Measurements from ENCODE around the genes TEX44 and GIGYF2.

DNA sequence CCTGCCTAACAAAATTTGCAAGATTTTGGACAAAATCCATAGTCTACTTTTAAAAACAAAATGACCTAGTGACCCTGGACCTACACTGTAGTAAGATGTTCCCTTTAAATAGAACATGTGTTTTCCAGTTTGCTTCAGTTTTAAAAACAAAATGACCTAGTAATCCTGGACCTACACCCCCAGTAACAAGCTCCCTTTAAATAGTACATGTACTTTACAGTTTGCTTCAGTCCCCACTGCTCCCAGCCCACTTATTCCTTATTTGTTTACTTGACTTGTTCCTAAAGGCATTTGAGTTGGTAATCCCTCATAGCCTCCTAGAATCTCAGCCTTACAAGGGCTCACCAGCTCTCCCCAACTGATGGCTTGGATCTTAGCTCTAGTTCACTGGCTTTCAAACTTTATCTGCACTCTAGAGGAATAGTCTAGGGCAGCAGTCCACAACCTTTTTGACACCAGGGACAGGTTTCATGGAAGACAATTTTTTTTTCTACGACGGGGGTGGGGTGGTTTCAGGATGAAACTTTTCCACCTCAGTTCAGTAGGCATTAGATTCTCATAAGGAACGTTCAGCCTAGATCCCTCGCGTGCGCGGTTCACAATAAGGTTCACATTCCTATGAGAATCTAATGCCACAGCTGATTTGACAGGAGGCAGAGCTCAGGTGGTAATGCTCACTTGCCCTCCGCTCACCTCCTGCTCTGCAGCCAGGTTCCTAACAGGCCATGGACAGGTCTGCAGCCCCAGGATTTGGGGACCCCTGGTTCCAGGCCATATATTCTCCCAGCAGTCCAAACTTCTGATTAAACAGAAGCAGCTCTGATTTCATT is 34.7 kb upstream of the HTR2B start:
- PRO-cap, 2 experiments = no peak in any of the 2 experiments

- PRO-cap, 2 experiments = no peak in any of the 2 experiments
Observed at GRCh38 chr2:231400929-231401764, 5.6 kb downstream of the B3GNT7 start.

DNA sequence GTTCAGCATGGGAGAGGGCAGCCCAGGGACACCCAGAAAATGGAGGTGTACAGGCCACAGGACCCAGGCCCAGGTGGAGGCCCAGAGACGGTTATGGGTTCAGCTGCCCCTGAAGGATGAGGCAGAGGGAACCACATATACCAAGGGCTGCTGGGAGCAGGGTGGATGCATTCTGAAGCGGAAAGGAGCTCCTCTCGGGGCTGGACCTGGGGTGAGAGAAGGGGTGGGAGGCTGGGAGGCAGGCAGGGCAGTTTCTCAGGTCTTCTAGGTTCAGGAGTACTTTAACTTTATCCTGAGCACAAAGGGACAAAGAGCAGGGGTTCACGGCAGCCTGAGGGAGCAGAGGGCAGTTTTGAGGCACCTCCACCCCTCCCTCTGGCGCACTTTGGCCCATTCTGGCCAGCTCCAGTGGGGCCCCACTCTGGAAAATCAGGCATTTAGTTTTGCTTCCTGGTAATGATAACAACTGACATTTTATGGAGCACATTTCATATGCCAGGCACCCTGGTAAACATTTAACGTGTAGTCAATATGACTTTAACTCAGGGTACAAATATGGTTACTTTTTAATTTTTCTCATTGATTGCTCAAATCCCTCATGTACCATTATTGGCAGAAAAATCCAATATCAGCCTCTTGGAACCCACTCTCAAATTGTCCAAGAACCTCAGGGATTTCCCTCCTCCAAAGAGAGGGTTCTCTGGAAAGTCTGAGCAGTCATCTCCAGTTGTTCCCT is 14.3 kb downstream of the B3GNT7 start:
- PRO-cap, 2 experiments = no peak in any of the 2 experiments

DNA sequence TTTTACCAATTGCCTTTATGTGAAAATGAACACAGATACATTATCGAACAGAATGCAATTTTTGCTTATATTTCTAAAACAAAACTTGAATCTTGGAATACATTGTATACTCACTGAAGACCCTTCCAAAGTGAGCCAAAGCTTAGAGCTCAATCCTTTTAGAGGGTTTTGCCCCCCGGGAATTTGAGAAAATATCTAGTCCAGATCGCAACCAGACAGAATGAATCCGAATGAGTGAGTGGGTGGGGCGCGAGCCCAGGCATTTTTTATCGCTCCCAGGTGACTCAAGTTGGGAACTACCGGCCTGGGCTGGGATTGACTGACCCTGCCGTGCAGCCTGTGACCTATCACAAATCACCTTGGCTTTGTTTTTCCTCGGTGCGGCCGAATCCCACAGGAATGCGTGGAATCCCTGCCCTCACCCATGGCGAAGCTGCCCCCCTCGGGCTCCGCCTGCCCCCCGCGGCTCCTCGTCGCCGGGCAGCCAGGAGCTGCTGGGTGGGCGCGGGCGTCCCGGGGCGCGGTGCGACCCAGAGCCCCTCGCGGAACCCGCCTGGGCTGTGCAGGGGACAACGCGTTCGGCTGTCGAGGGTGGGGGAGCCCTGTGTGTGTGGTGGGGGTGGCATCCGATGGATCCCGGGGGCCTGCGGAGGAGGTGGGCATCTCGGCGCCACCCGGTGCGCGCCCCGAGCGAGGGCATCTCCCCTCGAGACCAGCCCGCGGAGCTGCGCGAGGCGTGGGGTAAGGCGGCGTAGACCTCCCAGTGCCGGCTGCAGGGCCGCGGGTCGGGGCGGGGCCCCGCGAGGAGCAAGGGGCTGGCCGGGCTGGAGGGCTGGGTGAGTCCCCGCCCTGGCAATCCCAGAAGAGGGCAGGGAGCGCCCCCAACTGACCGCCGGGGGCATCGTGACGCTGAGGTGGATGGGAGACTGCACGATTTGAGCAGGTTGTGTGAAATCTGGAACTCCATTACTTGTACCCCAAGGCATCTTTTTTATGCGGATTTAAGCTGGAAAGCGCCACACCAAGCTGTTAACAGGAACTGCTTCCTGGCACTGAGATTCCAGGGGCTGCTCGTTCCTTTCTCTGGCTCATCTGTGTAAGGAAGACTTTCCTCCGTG is 16.5 kb downstream of the B3GNT7 start:
- PRO-cap, 2 experiments = no peak in any of the 2 experiments

DNA sequence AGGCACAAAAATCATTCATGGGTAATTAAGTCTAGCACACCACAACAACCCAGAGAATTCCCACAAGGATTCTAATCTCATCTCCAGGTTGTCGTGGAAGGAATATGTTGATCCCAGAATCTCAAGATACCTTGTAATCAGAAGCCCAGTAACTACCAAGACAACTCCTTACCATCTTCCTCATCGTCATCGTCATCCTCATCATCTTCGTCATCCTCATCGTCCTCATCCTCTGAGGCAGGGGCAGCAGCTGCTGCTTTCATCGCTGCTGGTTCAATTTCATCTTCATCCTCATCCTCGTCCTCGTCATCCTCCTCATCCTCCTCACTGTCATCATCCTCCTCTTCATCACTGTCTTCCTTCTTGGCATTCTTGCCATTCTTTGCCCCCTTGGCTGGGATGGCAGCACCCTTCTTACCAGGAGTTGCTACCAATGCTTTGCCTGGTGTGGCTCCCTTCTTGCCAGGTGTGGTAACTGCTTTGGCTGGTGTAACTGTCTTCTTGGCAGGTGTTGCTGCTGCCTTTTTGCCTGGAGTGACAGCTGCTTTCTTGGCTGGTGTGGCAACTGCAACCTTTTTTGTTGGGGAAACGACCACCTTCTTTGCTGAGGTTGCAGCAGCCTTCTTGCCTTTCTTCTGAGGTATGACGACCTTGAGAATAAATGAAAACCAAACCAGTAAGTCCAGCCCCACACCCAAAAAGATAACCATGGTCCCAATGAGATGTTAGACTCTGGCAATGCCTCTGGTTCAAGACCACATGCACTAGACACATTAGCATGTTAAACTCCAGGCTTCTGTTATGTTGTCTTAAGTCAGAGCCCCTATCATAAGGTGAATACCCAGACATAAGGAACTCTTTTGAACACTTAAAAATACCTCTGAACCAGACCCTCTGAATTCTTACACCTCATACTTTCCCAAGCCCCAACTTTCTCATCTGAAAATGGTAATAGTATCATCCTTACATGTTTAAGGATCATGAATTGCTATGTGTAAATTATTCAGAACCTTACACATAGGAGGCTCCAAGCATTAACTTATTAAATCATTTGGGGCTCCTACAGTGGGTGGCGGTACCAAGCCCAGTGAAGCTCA is 2.6 kb downstream of the NCL start:
- PRO-cap, 2 experiments = peak in 1 of 2 experiments; most common minus-strand start position 67 of the sequence (in 1)

- PRO-cap, 2 experiments = no peak in any of the 2 experiments
Observed at GRCh38 chr2:231592674-231593015, at the start of gene TEX44. Gene TEX44, plus strand, starts transcription at chr2:231592864.

GRCh38 chr2:231798633-231799151 is 12.4 kb downstream of the COPS7B start:
- PRO-cap, 2 experiments = no peak in any of the 2 experiments

- PRO-cap, 2 experiments = peak in 1 of 2 experiments; most common plus-strand start chr2:232315840 (in 1); most common minus-strand start chr2:232315550 (in 1)
Observed at GRCh38 chr2:232315272-232316376, 62.9 kb upstream of the ALPP start.

DNA sequence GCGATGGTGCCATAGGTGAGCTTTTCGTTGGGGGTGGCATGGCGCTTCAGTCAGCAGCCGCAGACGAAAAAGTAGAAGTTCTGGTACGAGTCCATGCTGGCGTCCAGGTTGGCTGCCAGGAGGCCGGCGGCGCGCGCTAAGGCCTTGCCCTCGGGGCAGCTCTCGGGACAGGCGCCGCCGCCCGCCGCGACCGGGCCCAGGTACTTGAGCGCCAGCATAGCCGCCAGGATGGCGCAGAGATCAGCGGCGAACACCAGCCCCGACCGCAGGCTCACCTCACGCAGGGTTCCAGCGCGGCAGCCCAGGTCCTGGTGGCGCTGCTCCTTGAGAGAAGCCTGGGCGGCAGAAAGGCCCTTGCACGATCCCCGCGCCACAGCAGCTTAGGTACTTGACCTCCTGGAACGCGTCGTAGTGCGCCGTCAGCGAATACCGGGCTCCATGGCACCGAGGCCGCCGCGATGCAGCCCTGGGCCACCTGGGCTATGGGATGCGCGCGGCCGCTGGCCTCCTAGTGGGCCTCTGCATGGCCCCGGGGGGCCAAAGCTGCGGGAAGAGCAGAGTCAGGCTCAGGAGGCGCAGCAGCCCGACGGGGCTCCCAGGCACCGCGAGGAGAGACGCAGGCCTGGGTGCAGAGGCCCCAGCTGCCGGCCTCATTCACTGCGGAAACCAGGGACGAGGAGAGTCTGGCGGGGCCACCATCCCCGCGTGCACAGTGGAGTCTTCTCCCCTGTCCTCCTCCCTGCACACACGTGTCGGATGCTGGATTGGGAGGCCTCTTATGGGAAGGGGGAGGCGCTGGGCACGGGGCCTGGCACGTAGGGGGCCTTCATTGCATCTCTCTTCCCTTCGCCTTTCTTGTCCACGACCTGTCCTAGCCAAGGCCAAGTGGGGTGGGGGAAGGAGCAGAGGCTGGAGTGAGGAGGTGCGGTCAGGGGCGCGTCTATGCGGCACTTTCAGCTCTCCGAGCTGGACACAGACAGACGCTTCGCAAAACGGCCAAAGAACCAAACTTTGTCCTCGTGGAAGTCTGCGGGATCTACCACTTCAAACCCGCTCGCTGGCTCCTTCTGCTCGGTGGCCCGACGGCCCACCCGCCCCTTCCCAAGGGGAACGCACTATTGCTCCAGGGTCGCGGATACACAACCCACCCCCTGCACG is 13.1 kb downstream of the ALPG start:
- PRO-cap, 2 experiments = no peak in any of the 2 experiments

- PRO-cap, 2 experiments = no peak in any of the 2 experiments
Observed at GRCh38 chr2:232444123-232444438, 11.9 kb upstream of the ALPI start.

GRCh38 chr2:232482916-232483424 is 4.7 kb downstream of the ECEL1 start:
- PRO-cap, 2 experiments = no peak in any of the 2 experiments

DNA sequence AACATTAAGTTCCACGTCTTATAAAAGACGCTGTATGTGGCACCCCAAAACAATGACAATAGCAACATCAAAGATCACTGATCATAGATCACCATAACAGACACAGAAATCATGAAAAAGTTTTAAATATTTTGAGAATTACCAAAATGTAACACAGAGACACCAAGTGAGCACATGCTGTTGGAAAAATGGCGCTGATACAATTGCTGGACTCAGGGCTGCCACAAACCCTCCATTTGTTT is 437 bp downstream of the TIGD1 start:
- PRO-cap, 2 experiments = no peak in any of the 2 experiments

DNA sequence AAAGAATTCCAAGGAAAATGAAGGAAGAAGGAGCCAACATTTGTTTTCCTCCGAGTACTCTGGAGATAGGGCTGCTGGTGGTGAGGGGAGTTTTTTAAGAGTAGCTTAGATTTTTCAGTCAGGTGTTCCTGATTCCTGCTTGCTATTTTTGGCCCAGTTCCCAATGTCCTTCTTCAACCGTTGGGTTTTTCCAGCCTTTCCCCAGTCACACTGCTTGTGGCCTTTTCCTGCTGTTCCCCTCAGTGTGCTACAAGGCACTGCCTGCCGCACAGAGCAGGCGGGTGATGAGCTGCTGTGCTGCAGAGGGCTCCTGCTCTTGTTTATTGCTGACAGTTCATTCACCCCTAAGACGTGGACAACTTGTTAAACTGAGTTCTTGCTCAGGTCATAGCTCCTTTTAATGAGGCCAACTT is 20.5 kb downstream of the EIF4E2 start:
- PRO-cap, 2 experiments = no peak in any of the 2 experiments

- PRO-cap, 2 experiments = no peak in any of the 2 experiments
Observed at GRCh38 chr2:232588609-232589664, 38.4 kb downstream of the EIF4E2 start.

DNA sequence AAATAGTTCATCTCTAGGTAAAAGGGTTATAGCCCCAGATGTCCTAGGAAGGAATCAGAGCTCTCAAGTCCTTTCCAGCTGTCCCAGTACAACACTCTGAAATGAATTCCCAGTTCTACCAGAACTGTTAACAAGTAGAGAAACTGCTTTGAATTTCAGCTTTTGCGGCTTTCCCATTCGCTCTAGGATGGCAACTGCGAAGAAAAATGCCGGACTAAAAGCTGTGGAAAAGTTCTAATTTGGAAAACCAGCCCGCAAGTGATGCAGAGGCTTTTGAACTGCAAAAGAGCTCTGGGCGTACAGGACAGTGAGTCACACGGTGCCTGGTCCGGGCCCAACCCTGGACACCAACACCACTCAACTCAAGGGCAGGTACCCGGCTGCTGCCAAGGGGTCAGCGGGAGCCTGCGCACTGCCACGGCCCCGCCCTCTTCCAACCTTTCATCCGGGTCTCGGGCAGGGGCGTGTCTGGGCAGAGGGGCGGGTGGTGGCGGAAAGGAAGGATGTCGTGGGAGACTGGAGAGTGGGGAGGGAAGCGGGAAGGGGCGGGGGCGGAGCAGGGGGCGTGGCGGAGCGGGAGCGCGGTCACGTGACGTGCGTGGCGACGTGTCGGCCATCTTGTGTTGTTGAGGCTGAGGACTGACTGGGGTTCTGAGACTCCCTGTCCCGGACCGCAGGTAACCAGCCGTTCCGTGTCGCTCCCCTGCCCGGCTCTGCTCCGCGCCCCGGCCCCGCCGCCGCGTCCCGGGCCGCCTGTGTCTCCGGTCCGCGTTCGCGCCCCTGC is at the start of gene GIGYF2:
TSS of gene GIGYF2 (plus strand) at position 616 of the 784 bp plus-strand sequence.
- PRO-cap, 2 experiments = peak in 2 of 2 experiments; most common plus-strand start position 616 of the sequence (in 2); most common minus-strand start position 540 of the sequence (in 1)

GRCh38 chr2:232812199-232812676 is 35.9 kb upstream of the KCNJ13 start:
- PRO-cap, 2 experiments = no peak in any of the 2 experiments

GRCh38 chr2:232877046-232877672 is 7.1 kb downstream of the SNORC start:
- PRO-cap, 2 experiments = no peak in any of the 2 experiments

DNA sequence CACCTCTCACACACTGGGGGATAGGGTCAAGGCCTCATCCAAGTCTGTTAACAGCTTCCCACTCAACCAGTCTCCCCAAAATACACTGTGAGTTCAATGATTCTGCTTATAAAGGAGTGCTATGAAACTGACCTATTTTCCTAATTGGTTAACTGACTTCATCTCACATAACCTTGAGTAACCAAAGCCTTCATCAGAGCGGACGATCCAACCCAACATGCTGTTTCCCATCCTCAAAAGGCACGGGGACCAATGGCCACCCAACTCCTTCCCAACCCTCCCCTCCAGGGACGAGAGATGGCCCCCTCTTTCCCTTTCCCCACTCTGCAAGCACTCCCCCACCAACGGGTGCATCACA is 7.6 kb downstream of the SNORC start:
- PRO-cap, 2 experiments = no peak in any of the 2 experiments

GRCh38 chr2:232926812-232927717 is 57.0 kb downstream of the SNORC start:
- PRO-cap, 2 experiments = no peak in any of the 2 experiments

DNA sequence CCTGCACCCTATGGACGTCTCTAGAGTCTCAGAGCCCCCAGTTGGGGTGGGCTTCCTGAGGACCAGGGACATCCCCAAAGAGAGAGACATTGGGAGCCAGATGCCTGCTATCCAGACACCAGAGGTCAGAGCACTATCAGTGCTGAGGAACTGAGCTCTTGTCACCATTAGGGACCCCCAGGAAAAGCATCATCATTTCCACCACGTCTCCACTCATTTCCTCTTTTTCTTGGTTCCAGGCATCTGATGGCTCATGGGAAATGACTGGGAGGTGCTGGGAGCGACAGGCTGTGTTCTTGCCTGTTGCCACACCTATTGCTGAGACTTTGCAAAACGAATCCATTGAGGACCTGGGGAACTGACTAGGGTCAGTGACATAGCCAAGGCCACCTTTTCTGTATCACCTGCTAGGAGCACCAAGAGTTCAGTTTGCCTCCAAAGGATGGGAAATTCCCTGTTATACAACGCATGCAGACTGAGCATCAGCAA is 9.5 kb downstream of the NEU2 start:
- PRO-cap, 2 experiments = no peak in any of the 2 experiments